ENCODE results near the genes H2AB1 and F8.

- RRBS = 83% methylated on average over 1 of the region's 12 CpGs
CAGE:
- cytosol, long polyA plus RNA = no peak
- long polyA plus RNA = no peak
- nucleus, long polyA plus RNA = no peak
These were observed 13.5 kb downstream of the DKC1 start for GRCh38 chrX:154775943-154776700.

DNA sequence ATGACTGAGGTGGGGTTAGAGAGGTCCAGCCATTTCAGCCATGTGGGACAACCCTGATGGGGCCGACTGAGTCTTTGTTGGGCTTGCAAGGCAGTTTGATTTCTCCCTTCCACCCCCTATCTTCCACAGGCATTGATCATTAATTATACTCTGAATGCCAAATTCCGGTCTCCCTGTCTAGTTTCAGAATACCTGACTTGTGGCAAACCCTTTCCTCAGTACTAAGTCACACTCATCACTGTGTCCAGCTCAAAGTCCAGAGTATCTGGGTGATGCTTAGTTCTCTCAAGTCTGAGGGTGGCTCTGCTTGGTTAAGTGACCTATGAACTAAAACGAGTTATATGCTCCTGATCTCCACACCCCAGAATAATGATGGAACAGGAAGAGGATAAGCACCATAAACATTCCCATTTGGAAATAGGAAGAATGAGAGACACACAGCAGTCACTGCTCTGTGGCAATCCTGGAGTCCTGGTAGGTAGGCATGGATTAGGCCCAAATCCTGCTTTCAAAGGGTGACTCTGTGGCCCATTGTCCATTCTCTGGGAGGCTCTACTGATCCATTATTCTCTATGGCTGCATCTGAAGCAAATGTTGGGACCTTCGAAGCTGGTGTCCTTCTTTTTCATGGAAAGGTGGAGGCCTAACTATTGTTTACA is 6.4 kb downstream of the SMIM9 start:
- RRBS = no CpG with 5 or more reads among the region's 4 CpGs
CAGE:
- cytosol, long polyA plus RNA = no peak
- long polyA plus RNA = no peak
- nucleus, long polyA plus RNA = no peak

GRCh38 chrX:154884877-154885232 is at the start of gene H2AB1:
Gene H2AB1, plus strand, starts transcription at chrX:154884972.
- RRBS = no CpG with 5 or more reads among the region's 33 CpGs
CAGE:
- cytosol, long polyA plus RNA = no peak
- long polyA plus RNA = no peak
- nucleus, long polyA plus RNA = no peak

DNA sequence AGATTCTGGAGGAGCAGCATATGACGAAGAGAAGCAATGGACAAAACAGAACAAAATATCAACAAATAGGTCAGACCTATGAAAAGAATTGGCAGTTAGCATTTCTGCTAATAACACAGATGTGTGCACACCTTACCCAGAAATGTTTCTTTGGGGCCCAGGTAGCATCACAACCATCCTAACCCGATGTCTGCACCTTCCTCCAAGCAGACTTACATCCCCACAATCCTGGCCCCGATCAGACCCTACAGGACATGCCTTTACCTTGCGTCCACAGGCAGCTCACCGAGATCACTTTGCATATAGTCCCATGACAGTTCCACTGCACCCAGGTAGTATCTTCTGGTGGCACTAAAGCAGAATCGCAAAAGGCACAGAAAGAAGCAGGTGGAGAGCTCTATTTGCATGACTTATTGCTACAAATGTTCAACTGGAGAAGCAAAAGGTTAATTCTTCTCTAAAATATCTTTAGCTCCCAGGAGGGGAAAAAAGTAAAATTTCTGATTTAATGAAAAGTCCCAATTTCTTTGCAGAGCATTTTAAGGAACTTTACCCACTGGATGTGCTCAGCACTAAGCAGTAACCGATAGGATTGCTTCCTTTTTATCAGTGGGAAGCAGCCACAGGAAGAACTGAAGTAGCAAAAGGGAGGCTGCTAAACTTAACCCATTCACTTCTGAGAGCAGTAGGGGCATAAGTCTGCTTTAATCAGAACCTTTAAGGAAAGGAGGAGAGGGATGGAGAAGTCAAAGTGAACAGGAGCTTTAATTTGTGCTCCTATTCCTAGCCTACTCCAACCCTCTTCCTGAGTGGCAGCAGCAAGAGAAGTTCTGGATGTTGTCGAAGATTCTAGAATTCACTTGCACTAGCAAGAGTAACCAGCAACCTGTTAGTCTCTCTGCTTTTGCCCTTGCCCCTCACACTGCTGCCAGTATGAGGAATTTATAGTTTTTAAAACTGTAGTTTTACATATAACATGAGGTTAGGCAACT is at the start of gene F8:
Gene F8 (minus strand): TSS at position 578 of the 992 bp plus-strand sequence.
- RRBS = no CpG with 5 or more reads among the region's 8 CpGs
CAGE:
- cytosol, long polyA plus RNA = no peak
- long polyA plus RNA = no peak
- nucleus, long polyA plus RNA = no peak

DNA sequence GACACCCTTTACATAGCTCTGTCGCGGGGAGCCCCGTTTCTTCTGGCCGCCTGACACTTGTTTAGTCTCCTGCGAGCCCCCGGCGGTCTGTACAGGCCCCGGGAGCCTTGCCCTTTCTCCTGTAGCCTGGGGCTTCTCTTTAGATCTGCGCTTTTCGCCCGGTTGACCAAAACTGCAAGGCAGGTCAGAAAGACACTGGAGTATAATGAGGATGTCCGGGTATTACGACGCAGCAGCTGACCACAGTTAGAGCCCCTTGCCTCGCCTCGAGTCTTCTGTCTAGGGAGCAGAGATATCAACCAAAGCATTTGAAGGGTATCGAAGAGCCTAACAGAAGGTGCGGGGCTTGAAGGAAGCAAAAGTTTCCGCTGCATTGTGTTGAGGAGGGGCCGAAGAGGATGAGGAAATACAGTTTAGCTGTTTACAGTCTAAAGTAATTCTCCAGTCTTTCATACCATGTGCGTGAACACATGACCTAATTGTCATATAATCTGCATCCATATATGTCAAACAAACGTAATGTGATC is 525 bp downstream of the BRCC3 start:
- RRBS = 7% methylated on average over 5 of the region's 22 CpGs
CAGE:
- cytosol, long polyA plus RNA = no peak
- long polyA plus RNA = no peak
- nucleus, long polyA plus RNA = no peak

- RRBS = no CpG with 5 or more reads among the region's 4 CpGs
CAGE:
- cytosol, long polyA plus RNA = no peak
- long polyA plus RNA = no peak
- nucleus, long polyA plus RNA = no peak
These were observed 12.5 kb upstream of the RAB39B start for GRCh38 chrX:155276533-155277403.

GRCh38 chrX:155333401-155334036 is 895 bp downstream of the CLIC2 start:
- RRBS = no CpG with 5 or more reads among the region's 2 CpGs
CAGE:
- cytosol, long polyA plus RNA = no peak
- long polyA plus RNA = no peak
- nucleus, long polyA plus RNA = no peak

- RRBS = no CpG with 5 or more reads among the region's 3 CpGs
CAGE:
- cytosol, long polyA plus RNA = no peak
- long polyA plus RNA = no peak
- nucleus, long polyA plus RNA = no peak
These were observed 106.1 kb upstream of the TMLHE start for GRCh38 chrX:155718767-155719377.